ENCODE data around the genes ESRP2, PLA2G15 and TMED6.

DNA sequence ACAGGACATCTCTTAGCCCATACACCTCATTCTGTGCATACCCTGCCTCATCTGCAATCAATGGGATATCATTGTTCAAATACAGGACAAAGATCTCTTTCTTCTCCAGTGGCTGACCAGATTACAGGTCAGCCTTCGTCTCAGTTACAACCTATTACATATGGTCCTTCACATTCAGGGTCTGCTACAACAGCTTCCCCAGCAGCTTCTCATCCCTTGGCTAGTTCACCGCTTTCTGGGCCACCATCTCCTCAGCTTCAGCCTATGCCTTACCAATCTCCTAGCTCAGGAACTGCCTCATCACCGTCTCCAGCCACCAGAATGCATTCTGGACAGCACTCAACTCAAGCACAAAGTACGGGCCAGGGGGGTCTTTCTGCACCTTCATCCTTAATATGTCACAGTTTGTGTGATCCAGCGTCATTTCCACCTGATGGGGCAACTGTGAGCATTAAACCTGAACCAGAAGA lies 44.6 kb downstream of the ESRP2 start:
- PRO-cap, 7 experiments, result no peak in any of the 7 experiments

- PRO-cap, 7 experiments, result no peak in any of the 7 experiments
Observed at GRCh38 chr16:68231312-68232219, 4.4 kb downstream of the ESRP2 start.

DNA sequence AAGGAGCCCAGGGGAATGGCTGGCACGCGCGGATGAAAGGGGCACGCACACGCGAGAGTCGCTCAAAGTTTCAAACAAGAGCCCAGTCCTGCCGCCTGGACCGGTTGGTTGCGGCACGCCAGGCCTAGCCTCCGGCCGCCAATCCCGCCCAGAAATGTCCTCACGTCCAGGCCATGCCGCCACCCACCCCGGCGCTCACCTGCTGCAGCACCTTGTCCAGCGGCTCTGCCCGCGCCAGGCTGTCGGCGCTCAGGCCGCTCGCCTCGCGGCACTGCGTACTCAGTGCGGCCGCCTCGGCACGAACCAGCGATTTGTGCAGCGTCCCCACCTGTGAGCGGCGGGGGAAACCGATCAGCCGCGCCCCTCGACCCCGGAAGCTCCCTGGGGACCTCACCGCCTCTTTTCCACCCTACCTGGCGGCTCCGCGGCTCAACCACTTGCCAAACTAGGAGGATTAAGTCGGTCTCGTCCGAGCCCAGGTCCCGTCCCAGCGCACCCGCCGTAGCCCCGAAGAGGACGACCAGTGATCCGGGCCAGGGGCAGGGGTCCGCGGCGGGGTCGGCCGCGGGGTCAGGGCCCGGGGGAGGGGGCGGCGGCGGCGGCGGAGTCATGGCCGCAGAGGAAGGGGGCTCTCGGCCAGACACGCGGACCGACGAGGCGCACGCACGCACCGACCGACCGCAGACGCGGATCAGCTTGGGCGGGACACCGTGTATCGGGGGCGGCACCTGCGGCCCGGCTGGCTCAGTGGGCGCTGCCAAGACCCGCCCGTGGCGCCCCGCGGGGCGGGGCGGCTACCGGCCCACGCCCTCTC lies at the start of gene ESRP2:
Gene ESRP2 (minus strand): TSS at position 693 of the 814 bp plus-strand sequence.
- PRO-cap, 7 experiments, result no peak in any of the 7 experiments

DNA sequence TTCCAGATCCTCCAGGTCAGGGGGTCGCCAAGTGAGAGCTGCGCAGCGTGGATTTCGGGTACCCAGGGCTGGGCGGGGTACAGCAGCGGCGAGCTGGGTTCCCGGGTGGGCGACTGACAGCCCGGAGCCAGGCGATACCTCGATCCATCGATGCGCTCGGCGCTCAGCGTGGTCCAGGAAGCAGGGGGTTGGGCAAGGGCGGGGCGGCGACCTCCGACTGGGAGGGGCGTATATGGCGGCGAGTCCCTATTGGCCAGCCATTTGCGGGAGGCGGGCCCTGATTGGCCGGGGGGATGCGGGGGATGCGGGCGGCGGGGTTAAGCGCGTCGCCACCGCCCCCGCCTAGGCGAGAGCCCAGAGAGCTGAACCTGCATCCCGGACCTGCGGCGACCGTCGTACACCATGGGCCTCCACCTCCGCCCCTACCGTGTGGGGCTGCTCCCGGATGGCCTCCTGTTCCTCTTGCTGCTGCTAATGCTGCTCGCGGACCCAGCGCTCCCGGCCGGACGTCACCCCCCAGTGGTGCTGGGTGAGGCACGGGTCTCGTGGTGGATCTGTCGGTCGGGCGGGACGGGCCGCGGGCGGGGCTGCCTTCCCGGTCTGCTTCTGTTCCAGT lies at the start of gene PLA2G15:
Gene PLA2G15 (plus strand): TSS at position 349 of the 616 bp plus-strand sequence.
- PRO-cap, 7 experiments, result peak in 5 of 7 experiments; most common plus-strand start position 349 of the sequence (in 3); most common minus-strand start position 149 of the sequence (in 3)

GRCh38 chr16:68302392-68302983 lies 8.3 kb downstream of the SLC7A6OS start:
- PRO-cap, 7 experiments, result no peak in any of the 7 experiments

DNA sequence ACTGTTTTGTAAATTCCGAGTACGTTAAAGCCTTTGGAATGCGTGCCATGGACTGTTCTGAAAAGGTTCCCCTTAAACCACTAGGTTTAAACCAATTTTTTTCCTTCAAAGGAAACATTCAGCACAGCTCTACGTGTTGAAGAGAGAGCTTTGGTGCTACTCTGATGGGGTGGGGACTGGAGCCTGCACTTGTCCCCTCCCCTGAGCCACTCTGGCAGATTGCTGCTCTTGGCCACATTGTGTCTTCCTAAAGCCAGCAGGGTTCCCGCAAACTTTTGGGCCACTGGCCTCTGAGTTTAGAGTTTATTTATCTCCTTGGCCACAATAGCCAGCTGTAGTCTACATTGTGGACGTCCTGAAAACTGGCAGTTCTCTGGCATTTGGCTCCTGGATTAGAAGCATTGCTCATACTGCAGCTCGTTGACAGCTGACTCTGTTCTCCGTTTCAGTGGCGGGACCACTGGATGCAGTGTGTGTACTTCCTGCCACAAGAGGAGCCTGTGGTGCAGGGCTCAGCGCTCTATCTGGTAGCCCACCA lies 34.5 kb downstream of the PRMT7 start:
- PRO-cap, 7 experiments, result no peak in any of the 7 experiments

DNA sequence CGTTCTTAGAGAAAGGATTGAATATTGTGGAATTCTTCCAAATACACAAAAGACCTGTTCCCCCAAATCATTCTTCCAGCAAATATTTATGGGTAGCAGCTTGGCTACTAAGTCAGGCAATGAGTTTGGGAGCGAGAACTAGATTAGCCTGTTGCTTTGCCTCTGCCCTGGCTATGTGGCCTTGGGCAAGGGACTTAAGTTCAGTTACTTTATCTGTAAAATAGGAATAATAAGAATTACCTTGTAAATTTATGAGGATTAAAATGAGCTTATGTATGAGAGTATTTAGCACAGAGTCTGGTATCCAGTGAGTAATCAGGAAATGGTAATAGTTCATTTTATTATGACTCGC lies 8.5 kb upstream of the CDH3 start:
- PRO-cap, 7 experiments, result no peak in any of the 7 experiments

GRCh38 chr16:68742351-68742625 lies 5.2 kb downstream of the CDH1 start:
- PRO-cap, 7 experiments, result no peak in any of the 7 experiments

DNA sequence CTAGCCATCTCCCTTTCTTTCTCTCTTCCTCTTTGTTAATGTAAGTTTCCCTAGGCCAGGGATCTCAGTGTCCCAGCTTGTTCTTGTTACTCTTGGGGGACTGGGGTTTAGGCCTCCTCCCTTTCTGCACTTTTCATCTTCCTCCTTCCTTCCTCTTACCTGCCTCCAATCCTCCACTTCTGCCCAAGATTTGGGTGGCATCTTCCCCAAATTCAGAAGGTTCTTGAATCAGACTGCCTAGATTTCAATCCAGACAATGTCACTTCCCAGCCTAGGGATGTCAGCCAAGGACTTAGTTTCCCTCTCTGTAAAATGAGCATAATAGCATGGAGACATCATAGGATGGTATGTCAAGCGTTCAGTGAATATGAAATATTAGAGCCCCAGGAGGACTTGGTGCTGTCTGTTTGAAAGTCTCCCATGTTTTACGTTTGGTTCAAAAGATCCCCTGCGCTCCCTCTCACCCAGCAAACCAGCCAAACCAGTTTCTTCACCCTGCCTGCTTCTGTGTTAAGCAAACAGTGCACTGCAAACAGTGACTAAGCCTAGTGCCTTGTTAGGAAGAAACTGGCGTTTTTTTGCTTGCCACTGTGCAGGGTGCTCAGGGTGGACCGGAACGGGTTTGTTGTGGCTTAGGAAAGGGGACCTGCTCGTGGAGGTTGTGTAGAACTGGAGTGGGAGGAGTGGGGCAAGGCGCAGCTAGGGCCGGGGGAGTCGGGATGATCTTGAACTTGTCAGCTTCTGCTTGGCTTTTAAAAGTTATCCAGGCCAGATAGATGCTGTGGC lies 7.5 kb downstream of the CDH1 start:
- PRO-cap, 7 experiments, result no peak in any of the 7 experiments

DNA sequence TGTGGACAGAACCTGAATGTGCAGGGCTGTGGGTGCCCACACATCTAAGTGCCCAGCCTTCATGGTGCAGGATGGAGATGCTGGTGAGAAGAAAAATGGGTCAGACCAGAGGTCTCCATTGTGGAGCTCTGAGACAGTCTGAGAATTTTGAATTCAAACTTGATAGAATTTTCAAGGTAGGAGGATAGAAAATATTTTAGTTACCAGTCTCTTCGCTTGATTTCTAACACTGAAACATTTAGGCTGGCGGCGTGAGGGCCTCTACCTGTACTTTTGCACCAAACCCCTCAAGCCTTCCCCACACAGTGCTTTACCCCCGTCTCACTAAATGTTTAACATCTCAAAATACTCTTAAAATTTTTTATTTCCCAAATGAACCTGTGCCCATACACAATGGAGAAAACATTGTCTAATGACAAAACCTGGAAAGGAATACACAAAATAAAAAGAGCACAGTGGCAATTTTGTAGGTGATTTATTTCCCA lies 2.0 kb upstream of the TANGO6 start:
- PRO-cap, 7 experiments, result no peak in any of the 7 experiments

GRCh38 chr16:69323260-69324024 lies 6.9 kb downstream of the PDF start:
- PRO-cap, 7 experiments, result no peak in any of the 7 experiments

DNA sequence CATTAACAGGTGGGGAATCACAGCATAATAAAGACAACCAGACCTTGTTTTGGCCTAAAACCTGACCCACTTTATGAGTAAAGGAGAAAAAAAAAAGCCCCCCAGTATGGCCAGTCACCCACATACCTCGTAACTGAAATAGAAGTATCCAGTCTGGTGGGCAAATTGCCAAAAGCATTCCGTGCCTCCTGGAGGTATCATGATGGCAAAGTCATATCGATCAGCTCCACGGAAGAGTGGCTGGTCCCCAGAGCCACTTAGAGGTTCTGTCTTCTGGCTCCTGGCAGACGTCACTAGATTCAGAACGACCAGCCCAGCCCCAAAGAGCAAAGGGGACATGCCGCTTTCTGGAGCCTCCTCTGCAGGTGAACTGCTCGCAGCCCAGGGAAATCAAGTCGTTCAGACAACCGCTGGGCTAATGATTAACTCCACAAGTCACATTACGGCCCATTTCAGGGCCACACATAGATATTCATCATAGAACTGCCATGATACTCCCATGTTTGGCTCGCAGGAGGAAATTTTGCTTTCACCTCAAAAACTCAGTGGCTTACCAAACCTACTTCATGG lies at the start of gene TMED6:
Gene TMED6 (minus strand): TSS at position 372 of the 570 bp plus-strand sequence.
- PRO-cap, 7 experiments, result no peak in any of the 7 experiments

DNA sequence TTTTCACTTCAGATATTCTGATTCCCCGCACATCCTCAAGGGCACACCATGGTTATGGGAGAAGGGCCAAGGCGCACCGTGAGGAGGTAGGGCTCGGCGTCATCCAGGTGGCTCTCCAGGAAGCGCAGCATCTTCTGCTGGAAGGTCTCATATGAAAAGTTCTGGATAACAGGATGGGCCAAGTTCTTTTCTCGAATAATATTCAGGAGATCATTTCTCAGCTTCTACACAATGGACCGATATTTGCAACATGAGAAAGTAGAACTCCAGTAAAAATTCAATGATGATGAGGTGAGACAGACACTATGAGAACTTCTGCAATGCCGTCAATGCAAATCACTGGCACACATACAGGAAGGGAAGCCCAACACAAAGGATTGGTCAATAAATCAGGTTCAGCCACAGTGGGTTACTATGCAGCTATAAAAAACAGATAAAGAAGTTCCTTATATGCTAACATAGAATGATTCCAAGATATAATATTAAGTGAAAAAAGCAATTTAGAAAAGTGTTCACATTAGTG lies 15.3 kb downstream of the TERF2 start:
- PRO-cap, 7 experiments, result no peak in any of the 7 experiments

DNA sequence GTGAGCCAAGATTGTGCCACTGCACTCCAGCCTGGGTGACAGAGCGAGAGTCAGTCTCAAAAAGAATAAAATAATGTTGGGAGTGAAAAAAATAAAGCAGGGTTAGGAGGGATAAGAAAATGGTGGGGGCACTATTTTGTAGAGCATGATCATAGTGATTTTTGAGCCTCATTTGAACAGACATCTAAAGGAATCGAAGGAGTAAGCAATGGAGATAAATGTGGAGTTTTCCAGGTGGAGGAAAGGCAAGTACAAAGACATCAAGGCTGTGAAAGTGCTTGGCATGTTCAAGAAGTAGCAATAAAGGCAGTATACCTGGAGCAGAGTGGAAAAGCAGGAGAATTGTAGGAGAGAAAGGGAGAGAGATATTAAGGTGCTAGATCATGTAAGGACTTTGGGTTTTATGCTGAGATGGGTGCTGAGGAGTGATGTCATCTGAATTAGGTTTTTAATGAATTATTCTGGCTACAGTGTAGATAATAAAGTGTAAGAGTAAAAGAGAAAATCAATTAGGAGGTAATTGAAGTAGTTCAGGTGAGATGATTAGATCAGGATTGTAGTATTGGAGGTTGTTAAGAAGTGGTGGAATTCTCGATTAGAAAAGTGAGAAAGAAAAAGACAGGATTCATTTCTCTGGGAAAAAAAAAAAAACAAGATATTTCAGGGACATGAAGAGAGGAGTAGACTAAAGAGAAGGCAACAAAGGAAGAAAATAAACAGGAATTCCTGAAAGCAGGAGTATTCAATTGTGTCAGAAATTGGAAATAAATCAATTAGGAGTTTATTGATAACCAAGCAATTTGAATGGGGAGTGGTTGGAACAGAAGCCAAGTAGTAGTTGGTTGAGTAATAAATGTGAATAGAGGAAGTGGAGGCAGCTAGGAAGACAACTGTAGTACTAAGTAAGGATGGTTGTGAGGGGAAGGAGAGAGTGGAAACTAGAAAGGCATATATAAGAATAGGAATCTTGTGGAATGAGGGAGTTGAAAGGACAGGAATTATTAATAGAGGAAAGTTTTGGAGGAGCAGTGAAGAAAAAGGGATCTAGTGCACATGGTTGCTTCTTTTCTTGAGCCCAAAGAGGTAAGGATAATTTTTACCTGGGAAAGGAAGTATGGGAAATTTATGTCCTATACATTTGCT lies 34.1 kb downstream of the NFAT5 start:
- PRO-cap, 7 experiments, result no peak in any of the 7 experiments

GRCh38 chr16:69822256-69822708 lies 60.1 kb downstream of the WWP2 start:
- PRO-cap, 7 experiments, result no peak in any of the 7 experiments

DNA sequence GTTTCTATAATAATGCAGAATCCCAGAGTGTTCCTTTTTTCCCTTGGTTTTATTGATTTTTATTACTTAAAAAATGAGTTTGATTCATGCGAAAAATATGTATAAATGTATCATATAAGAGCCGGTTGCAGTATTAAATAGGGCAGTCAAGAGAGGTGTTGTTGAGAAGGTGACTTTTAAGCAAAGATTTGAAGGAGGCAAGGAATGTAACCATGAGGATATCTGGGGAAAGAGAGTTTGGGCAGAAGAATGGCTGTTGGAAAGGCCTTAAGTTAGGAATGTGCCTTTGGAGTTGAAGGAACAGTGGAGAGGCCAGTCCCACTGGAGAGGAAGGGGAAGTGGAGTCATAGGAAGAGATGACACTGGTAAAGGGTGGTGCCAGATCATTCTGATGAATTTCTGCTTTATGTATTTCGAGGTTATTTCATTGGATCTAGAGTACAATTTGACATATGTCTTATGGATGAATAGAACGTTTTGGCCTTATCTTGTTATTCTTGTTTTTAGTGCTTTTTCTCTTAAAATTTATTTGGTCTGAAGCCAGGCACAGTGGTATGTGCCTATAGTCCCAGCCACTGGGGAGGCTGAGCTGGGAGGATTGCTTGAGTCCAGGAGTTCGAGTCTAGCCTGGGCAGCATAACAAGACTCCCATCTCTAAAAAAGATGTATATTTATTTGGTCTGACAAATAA lies 93.5 kb downstream of the WWP2 start:
- PRO-cap, 7 experiments, result no peak in any of the 7 experiments

- PRO-cap, 7 experiments, result peak in 7 of 7 experiments; most common plus-strand start chr16:70065873 (in 1); most common minus-strand start chr16:70065941 (in 6)
Observed at GRCh38 chr16:70065482-70066680, 48.3 kb upstream of the PDPR start.

GRCh38 chr16:70264671-70265246 lies 13.0 kb upstream of the EXOSC6 start:
- PRO-cap, 7 experiments, result no peak in any of the 7 experiments

DNA sequence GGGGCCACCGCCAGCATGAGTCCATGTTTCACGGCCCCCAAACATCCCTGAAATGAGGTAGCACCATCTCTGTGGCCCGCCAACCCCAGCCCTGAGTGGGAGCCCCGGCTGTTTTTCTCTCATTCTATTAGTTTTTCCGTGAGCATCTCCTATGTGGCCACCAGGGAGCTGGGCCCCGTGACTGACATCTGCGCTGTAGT lies 43.5 kb upstream of the IL34 start:
- PRO-cap, 7 experiments, result peak in 6 of 7 experiments; most common minus-strand start position 115 of the sequence (in 6)

DNA sequence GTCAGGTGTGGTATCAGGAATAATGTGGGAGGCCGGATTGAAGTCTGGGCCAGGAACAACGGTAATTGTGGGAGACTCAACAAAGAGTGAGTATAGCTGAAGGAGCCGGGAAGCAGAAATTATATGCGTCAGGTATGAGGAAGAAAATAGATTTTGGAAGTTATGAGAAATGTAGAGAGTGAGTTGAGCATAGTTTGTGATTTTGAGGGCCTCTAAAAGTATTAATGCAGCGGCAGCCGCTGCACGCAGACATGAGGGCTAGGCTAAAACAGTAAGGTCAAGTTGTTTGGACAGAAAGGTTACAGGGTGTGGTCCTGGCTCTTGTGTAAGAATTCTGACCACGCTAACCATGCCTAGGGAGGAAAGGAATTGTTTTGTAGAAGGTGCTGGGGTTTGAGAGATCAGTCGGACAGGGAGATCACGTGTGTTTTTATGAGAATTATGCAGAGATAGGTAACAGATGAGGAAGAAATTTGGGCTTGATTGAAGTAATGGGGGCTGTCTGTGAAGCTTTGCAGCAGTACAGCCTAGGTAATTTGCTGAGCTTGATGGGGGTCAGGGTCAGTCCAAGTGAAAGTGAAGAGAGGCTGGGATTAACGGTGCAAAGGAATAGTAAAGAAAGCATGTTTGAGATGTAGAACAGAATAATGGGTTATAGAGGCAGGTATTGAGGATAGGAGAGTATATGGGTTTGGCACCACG lies 27.9 kb upstream of the IL34 start:
- PRO-cap, 7 experiments, result no peak in any of the 7 experiments